ENCODE data around the gene AMIGO1.

DNA sequence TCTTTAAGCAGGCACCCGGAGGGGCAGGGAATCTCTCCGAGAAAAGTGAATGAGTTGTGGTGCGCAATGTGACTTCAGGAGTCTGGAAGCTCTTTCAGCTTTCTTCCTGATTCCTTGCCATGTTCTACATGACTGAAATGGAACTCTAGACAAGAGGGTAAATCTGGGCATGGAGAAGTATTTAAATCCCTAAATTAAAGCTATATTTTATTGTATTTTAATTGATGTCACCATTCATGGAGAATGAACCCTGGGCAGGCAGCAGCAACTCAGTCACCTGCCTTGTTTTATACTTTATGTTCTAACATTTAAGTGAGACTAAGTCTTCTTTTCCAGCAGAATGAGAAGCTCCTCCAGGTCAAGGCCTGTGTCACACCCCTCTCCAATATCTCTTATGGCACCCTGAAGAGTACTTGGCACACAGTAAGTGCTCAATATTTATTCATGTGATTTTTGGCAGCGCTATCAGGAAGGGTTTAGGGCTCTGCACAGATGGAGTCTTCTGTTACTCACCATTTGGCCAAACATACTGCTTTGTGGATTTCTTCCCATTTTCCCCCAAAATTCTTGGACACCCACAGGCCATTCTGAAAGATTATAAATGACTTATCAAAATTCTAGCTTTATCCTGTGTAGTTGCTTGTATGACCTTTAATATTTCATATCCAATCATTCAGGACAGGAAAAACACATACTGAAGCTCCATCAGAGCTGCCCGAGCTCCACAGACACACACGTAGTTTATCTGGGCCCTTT is 43.8 kb upstream of the MYBPHL start:
- RRBS = no CpG with 5 or more reads among the region's 6 CpGs

- RRBS = no CpG with 5 or more reads among the region's 4 CpGs
Observed at GRCh38 chr1:109391850-109392566, 5.7 kb downstream of the SORT1 start.

- RRBS = 2% methylated on average over 60 of the region's 85 CpGs
Observed at GRCh38 chr1:109509446-109510164, at the start of gene AMIGO1. Gene AMIGO1, minus strand, starts transcription at chr1:109509727.

GRCh38 chr1:109772083-109772701 is 8.5 kb upstream of the EPS8L3 start:
- RRBS = no CpG with 5 or more reads among the region's 6 CpGs

DNA sequence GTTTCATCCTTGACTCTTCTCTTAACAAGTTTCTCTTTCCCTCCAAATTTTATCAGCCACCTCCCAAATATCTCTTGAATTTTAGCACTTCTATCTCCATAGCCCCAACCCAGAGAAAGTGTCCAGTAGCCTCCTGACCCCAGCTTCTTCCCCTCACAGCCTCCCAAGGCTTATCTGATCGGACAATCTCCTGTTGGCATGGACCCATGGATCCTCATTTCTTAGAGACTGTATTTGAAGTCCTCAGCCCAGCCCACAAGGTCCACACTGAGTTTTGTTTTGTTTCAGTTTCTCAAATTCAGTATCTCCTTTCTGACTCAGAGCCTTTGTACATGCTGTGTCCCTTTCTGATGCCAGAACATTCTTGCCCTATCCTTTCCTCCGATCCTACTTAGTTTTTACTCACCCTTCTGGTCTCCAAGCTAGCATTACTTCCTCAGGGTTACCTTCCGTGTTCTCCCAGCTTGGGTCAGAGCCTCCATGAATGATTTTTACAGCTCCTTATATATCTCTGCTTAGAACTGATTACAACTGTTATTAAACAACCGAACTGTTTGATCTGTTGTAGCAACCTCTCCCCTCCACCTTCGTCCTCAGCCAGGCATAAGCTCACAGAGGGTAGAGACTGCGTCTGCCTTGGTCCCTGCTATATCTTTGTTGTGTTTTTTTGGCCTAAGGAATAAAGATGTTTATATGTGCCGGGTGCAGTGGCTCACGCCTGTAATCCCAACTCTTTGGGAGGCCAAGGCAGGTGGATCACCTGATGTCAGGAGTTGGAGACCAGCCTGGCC is 33.2 kb upstream of the EPS8L3 start:
- RRBS = no CpG with 5 or more reads among the region's 8 CpGs

DNA sequence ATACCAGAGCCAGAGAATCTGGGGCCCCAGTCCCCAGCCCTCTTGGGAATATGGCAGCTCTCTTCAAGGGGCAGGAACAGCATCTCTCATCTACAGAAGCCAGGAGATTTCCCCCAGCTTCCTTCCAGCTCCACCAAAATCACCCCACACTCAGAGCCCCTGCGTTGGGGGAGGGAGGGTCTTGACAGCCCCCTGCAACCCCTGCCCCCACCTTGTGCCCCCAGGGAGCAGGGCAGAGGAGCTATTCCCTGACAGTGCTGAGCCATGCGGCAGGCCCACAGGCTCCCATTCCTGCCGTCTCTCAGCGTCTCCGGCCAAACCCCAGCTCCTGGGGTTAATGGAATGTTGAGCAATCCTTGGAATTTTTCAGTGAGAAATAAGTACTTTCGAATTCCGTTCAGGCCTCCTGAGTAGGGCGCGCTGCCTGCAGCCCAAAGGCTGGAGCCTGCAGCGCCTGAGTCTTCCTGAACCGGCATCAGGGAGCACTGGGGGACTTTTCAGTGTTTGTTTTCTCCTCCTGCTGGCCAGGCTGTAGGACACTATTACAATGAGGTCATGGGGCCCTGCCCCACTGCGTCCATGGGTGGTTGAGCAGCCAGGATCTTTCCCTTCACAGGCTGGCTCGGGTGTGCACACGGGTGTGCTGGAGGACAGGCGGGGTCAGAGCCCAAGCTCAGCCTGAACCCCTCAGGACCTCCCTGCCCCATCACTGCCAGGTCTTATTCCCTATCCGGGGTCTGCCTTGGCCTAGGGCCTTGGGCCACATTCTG is 33.3 kb upstream of the CSF1 start:
- RRBS = no CpG with 5 or more reads among the region's 16 CpGs

GRCh38 chr1:109900679-109900879 is 10.1 kb upstream of the CSF1 start:
- RRBS = no CpG with 5 or more reads among the region's 2 CpGs

DNA sequence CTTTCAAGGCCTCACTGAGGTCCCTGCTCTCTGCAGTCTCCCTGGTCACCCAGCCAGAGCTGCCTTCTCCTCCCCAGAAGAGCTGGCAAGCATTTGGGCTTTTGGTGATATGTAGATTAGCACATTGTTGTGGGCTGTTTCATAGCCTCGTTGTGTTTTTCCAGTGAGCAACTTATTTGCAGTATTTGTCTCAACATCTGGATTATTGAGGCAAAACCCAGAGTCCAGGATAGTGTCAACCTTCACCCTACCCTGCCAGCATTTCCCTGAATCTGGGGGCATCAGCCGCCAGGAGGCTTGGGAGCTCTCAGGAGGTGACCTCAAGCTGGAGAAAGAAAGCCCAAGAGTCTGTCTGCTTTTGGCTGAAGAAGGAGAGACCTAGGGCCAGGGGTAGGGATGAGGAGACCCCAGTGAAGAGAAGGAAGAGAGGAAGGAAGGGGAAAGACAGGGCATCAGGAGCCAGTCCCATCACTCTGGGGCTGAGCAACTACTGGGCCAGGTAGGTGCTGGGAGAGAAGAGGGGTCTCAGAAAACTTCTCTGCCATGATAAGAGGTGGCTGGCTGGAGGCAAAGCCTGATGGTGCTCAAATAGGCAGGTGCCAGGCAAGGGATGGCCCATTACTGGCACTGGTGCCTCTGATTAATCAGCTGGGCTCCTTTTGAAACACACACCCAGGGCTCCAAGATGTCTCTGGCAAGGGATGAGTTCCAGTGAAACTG is 2.5 kb downstream of the CSF1 start:
- RRBS = no CpG with 5 or more reads among the region's 2 CpGs

- RRBS = 39% methylated on average over 3 of the region's 7 CpGs
Observed at GRCh38 chr1:109933741-109934384, 23.2 kb downstream of the CSF1 start.

DNA sequence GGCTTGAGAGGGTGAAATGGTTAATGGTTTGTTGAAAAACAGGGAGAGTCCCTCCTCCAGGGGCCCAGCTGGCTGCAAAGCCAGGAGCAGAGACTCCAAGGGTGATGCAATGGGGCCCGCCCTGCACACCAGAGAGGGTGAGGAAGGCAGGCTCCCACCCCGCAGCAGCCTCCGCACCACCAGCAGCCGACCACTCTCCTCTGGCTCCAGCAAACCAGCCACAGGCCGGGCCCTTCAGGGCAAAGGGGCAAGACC is 6.6 kb upstream of the AHCYL1 start:
- RRBS = no CpG with 5 or more reads among the region's 5 CpGs

GRCh38 chr1:110029579-110029987 is 4.8 kb upstream of the STRIP1 start:
- RRBS = no CpG with 5 or more reads among the region's 6 CpGs

DNA sequence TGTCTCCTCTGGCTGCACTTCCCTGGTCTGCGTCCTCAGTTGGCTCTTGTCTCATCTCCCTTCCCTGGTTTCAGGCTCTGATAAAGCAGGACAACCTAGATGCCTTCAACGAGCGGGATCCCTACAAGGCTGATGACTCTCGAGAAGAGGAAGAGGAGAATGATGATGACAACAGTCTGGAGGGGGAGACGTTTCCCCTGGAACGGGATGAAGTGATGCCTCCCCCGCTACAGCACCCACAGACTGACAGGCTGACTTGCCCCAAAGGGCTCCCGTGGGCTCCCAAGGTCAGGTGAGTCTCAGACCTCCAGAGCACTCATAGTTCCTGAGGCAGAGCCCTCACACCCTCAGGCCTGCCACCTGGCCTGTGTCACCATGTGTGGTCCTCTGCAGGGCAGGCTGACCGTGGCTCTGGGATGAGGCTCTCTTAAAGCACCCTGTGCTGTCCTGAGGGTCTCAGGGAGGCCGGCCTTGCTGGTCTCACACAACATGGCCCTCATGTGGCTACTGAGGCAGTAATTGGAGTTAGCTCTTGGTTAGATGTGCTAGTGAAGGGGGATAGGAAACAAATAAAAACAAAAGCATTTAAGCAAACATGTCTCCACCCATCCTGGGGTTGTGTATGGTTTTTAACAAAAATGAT is 9.3 kb downstream of the STRIP1 start:
- RRBS = no CpG with 5 or more reads among the region's 10 CpGs

DNA sequence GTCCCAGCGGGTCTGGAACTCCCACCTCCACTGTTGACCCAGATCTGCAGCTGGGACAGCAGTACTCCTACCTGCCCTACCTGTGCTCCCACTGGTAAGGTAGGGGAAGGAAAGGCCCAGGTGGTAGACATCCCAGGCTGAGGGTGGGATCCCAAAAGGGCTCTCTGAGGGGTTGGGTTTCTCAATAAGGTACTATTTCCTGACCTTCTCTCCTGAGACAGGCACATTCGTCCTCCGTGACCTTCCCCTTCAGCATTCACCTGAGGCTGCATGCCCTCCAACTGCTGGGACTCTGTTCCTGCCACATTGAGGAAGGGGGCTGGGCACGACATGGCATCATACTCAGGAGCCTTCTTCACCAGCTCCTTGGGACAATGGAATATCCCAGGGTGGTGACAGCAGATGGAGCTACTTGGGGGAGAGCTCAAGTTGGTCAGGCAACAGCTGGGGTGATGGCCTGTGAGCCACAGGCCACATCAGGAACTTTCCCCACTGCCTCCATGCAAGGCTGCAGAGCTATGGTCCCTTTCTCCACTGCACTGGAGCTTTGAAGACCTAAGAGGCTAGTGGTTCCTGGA is 22.0 kb downstream of the KCNC4 start:
- RRBS = no CpG with 5 or more reads among the region's 4 CpGs

GRCh38 chr1:110385012-110385535 is 5.8 kb downstream of the SLC16A4 start:
- RRBS = no CpG with 5 or more reads among the region's 8 CpGs

- RRBS = no CpG with 5 or more reads among the region's 6 CpGs
Observed at GRCh38 chr1:110424509-110425311, 17.2 kb upstream of the LAMTOR5 start.

DNA sequence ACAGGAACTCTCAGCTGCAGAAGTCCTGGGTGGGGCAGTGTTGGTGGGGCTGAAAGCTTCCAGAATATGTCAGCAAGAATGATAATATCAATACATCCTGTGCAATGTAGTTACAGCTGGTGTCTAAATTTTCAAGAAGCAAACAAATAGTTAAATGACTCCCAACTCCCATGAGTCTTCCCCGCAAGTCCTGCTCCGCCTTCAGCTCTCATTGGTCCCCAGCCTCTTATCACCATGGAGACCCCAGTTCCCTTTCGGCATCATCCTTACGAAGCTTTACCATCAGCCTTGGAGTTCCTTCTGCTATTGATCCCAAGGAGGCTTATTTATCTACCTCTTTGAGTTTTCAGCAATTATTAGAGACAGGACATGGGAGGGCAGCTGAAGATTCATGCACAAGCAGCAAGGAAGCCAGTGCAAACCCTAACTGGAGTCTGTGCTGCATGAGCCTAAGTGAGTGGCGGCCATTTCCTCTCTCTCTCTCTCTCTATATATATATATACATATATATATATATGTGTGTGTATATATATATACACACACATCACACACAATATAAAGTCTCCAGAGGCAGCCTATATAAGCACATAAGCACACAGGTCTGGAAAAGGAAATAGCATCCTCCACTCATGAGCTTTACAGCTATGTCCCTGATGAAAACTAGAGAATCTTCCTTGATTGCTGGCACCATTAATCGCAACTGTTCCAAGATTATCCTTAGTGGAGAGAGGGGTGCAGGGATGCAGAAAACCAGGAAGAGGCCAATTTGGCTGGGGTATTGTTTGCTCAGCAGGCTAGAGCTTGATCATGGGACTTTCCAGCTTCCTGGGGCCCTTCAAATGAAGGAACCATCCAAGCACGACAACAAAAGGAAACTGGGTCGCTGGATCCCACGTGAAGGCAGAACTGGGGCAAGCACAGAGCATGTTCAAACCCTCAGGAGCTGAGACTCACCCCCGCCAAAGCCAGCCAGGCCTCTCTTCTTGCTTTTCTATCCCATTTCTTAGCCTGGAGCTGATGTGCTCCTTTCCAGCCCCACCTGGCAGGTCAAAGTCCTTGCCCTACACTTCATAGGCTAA is 12.0 kb downstream of the KCNA2 start:
- RRBS = no CpG with 5 or more reads among the region's 10 CpGs

GRCh38 chr1:110645970-110646176 is 28.9 kb downstream of the KCNA3 start:
- RRBS = no CpG with 5 or more reads among the region's 2 CpGs

GRCh38 chr1:110672595-110673641 is 1.8 kb downstream of the KCNA3 start:
- RRBS = 32% methylated on average over 3 of the region's 32 CpGs

GRCh38 chr1:110874144-110875011 is 1.4 kb downstream of the CD53 start:
- RRBS = no CpG with 5 or more reads among the region's 3 CpGs

GRCh38 chr1:110964129-110964597 is 441 bp upstream of the LRIF1 start:
- RRBS = 2% methylated on average over 3 of the region's 24 CpGs